ENCODE measurements around the gene MSH6.

DNA sequence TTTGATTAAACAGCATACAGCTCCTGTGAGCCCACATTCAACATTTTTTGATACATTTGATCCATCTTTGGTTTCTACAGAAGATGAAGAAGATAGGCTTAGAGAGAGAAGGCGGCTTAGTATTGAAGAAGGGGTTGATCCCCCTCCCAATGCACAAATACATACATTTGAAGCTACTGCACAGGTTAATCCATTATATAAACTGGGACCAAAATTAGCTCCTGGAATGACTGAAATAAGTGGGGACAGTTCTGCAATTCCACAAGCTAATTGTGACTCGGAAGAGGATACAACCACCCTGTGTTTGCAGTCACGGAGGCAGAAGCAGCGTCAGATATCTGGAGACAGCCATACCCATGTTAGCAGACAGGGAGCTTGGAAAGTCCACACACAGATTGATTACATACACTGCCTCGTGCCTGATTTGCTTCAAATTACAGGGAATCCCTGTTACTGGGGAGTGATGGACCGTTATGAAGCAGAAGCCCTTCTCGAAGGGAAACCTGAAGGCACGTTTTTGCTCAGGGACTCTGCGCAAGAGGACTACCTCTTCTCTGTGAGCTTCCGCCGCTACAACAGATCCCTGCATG lies 60.2 kb downstream of the SOCS5 start:
- PRO-cap, result no peak

DNA sequence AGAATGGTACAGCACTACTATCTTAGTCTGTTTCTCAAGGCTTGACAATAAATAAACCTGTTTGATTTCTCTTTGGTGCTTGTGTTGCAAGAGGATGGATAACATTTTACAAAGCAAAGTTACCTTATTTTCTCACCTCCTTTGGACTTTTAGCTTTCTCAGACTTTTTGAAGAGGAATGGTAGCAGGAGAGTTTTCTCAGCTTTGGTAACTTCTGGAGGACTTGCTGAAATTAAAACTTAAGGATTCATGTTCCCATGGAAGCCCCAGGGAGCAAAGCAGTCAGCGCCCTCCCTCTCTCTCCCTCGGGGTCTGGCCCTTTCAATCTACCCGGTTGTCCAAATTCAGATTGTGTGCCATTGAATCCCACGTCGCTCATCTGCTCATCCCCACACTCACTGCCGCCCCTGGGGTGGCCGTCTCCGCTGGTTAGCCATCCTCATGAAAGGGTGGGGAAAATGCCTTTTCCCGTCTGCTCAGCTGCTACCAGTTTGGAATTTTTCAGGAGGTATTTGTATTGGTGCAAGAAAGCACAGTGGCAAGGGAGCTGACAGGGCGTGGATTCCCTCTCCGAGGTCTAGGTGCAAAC lies 27.2 kb downstream of the MCFD2 start:
- PRO-cap, result no peak

DNA sequence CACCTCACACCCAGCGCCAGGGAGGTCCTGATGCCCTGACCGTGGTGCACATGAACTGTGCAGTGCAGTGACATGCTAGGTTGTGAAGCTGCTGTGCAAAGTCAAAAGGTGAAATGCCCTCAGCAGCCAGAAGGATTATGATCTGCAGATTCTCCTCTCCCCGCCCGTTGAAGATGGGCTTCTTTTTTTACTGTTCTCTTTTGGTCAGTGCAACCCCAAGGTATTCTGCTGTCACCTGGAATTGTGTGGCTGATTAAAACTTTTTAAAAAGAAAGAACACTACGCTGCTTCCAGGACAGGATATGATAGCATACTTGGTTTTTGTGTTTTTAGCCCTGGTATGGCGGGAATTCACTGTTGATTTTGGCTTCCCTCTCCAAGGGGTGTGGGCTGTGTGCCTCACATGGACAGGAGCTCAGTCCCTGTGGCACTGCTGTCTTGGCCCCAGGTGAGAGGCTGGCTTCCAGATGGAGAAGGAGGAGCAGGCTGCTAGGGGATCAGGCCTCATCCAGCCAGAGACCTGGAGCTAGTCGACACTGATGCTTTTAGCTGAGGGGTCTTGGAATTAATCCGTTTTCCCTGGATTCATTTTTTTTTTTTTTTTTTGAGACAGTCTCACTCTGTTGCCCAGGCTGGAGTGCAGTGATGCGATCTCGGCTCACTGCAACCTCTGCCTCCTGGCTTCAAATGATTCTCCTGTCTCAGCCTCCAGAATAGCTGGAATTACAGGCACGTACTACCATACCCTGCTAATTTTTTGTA lies 24.1 kb downstream of the TTC7A start:
- PRO-cap, result no peak

DNA sequence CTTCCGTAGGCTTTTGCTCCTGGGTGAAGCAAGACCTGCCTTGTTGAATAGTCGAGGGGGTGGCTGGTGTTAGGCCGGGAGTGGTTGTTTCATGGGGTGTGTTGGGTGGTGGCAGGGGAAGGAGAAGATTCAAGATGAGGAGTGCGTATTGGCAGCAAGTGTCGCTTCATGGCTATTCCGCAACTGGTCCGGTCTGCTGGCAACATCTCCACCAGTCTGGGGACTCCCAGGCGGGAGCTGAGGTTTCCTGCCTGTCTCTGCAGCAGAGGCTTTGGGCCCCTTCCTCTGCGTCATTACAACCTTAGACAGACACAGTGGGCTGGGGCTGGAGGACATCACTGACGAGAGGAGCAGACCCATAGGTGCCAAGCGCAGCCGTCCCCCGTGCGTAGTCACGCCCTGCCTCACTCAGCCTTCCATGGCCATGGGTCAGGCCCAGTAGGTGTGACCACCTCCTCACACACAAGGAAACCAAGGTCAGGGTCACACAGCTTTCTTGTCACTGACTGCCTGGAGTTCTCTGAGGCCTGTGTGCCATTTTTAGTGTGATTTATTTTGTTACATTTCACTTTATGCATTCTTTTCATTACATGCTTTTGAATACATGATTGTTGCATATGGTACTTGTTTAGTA lies 38.6 kb downstream of the TTC7A start:
- PRO-cap, result no peak

DNA sequence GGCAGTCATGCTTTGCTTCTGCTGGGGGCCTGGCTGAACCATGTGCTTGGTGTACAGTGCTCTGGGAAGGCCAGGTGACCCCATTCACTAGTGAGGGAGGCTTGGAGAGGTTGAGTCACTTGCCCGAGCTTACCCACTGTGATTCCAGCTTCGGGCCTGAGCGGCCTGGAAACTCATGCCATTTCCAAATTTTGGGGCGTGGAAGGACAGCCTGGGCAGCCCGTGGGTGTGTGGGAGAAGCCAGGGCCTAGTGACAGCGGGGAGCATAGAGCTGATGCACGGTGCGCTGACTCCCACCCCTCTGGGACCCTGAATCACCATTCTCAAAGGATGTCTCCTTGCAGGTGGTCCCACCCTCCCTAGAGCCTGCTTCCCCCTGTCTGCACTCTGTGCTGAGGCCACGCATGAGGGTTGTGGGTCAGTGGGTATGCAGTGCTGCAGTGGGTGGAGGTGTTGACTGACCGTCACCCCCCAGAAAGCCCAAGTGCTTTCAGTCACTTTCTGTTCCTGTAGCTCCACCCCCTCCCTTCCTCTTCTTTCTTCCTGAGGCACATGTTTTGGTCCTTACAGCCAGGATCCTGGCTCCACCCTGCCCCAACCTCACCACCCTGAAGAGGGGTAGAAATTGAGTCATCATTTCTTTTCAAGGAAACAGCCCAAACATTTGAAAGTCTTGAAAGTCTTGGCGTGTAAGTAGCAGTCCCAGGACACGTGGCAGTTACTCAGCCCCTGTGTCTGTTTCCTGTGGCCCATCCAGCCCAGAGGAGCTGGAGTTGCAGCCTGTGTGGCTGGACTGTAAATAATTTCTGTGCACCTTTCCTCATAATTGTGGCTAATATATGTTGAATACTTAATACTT lies 43.9 kb downstream of the TTC7A start:
- PRO-cap, result no peak

DNA sequence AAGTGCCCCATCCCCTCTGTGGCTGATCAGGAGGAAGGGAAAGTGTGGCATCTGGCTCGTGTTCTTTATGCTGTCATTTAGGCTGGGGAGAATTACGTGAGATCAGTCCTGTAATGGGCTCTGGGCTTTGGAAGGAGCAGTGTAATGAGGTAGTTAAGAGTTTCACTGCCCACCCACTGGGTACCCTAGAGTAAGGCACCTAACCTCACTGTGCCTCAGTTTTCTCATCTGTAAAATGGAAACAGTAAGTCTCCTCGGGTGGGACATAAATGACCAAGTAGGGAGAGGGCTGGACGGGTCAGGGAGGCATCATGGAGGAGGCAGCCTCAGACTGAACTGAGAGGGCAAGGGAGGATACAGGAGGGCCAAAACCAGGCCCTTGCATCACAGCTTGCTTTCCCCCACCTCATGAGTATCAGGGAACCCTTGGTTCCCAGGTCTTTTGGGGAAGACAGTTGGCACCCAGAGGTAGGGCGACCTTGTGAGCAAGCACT lies 71.9 kb downstream of the TTC7A start:
- PRO-cap, result no peak

DNA sequence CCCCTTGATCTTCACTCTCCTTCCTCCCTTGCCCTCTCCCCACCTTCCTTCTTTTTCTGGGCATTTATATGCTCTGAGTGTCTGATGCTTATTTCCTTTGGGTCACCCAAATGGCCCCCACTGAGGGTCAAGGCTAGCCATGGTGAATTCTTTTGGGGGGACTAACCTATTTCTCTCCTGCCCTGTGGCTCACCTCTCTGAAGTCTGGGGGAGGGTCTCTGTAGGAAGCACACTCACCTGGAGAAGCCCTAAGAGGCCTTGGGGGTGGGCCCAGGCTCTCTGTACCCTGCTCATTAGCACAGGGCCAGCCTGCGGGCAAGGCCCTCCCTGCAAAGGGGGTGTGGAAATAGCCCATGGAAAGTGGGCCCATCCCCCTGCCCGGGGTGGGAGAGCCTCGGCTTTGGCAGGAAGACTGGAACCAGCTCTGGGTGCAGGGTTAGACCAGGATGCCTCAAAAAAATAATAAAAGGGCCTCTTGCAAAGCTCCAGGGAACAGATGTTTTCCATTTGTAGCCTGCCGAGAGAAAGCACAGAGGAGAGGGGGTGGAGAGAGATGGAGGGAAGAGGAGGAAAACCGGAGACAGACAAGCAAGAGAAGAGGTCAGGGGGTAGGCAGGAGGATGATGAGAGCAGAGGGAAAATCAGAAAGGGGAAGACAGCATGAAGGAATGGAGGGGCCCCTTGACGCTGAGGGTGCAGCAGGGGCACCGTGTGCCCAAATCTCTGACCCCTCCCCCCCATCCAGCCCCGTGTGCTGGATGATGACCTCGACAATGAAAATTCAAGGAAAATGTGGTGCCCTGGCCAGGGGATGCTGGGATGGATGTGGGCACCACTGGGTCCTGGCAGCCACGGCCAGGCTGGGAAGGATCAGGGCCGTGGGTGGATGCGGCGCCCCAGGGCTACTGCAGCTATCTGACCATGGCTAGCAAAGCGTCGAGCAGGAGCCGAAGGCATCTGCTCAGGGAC lies 98.6 kb downstream of the STPG4 start:
- PRO-cap, result no peak

DNA sequence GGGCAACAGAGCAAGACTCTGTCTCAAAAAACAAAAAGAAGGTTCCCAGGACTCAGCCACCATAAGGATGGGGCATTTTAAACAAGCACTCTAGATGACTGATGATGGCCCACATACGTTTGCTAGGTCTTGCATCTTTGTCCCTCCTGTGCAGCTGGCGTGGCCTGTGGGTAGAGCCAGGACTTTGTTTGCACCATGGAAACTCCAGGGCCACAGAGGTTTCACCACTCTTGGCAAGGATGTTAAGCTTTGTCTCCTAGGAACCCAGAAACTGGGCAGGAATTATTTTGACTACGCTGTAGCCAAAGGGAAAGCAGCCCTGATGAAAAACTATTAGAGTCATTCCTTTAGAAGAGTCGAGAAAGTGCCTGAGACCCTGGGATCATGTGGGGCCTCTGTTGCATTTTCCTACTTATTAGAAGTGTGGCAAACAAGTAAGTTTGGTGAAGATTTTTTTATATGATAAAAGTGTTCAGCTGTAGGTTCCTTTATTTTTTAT lies 54.2 kb upstream of the CALM2 start:
- PRO-cap, result no peak

- PRO-cap, result no peak
These were observed 68.5 kb upstream of the EPCAM start for GRCh38 chr2:47300647-47301049.

GRCh38 chr2:47345882-47346197 lies 23.3 kb upstream of the EPCAM start:
- PRO-cap, result no peak

DNA sequence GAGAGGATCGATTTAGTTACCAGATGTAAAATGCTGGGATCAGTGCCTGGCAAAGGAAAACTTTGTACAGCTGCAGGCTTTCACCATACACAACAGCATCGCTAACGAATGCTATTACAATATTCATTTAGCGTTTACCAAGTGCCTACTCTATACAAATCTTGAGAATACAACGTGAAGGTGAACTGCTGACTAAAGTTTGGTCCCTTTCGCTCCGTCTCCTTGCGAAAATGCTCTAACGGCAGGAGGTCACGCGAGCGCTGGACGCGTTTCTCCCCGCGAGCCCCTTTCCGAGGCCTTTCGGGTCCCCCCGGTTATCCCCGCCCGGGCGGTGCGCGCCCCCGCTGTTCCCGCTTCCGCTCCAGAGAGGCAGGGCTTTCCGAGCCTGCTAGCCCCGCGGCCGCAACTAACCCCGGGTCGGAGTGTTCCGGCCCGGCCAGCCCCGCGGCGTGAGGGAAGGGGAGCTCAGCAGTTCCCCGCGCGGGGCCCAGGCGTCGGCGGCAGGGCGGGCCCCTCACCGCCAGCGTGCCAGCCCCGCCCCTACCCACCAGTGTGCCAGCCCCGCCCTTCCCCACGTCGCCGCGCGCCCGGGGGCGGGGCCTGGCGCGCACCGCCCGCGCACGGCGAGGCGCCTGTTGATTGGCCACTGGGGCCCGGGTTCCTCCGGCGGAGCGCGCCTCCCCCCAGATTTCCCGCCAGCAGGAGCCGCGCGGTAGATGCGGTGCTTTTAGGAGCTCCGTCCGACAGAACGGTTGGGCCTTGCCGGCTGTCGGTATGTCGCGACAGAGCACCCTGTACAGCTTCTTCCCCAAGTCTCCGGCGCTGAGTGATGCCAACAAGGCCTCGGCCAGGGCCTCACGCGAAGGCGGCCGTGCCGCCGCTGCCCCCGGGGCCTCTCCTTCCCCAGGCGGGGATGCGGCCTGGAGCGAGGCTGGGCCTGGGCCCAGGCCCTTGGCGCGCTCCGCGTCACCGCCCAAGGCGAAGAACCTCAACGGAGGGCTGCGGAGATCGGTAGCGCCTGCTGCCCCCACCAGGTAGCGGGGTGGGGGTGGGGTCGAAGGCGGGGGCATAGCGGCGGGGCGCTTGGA lies at the start of gene MSH6:
Gene MSH6, plus strand, starts transcription at position 686 of the 1,088 bp plus-strand sequence.
- PRO-cap, result bidirectional peak, plus-strand start at position 57 of the sequence, minus-strand start outside the sequence; bidirectional peak, plus-strand start at position 686 of the sequence, minus-strand start at position 489 of the sequence

- PRO-cap, result no peak
These were observed 27.9 kb downstream of the MSH6 start for GRCh38 chr2:47810716-47811335.

DNA sequence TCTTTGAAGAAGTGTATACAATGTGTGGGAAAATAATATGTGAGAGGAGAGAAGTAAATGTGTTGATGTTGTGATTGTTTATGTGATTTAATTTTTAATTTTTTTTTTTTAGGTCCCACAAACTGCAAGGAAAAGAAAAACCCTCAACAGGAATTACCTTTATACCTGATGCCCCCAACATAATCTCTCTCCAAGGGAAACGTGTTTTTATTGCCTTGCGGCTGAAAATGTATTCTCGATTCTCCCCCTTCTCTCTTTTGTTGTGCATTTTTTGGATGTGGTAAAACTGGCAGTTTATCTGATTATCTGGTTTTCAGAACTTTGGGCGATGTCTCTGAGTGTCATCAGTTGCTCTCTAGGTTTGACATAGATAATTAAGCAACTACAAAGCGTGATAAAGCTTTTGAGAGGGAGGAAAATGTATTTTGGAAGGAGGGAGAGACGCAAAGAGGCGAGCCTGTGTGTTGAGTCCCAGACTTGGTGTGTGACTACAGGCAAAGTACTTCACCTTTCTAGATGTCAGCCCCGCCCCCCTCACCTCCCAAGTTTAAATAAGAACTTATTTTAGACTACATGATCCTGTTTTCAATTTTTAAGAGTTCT lies 1.0 kb upstream of the FBXO11 start:
- PRO-cap, result unidirectional peak, minus-strand start at position 486 of the sequence

DNA sequence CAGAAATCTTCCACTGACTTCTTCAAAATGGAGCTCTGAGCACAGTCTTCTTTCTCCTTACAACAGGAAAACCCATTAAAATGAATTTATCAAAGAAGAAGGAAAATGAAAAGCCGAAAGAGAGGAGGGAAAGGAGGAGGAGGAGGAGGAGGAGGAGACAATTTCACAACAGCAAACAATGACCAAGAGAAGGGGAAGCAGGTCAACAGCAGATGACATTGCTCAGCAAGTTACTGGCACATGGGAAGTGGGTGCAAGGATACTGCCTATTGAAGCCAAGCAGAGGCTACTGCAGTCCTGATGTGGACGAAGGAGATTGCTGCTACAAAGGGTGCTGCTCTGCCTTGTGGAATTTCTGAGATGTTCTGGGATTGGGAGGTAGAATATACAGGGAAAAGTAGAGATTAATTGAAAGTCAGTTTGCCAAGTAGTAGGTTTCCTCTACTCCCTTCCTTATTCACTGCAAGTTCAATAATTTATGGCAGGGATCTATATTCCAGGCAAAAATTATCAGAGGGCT lies 139.9 kb upstream of the FOXN2 start:
- PRO-cap, result no peak

GRCh38 chr2:48253335-48253663 lies 61.2 kb upstream of the FOXN2 start:
- PRO-cap, result no peak

DNA sequence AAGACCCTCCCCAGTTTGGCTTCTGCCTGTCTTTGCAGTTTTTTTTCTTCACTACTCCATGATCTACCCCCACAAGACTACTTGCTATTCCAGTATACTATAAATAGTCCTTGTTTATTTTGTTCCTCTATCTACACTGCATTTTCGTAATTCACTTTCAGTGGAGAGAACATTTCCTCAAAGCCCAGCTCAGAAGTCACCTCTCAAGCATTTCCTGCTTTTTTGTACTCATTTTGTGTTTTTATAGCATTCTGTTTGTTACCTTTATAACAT lies 38.6 kb downstream of the FOXN2 start:
- PRO-cap, result no peak

DNA sequence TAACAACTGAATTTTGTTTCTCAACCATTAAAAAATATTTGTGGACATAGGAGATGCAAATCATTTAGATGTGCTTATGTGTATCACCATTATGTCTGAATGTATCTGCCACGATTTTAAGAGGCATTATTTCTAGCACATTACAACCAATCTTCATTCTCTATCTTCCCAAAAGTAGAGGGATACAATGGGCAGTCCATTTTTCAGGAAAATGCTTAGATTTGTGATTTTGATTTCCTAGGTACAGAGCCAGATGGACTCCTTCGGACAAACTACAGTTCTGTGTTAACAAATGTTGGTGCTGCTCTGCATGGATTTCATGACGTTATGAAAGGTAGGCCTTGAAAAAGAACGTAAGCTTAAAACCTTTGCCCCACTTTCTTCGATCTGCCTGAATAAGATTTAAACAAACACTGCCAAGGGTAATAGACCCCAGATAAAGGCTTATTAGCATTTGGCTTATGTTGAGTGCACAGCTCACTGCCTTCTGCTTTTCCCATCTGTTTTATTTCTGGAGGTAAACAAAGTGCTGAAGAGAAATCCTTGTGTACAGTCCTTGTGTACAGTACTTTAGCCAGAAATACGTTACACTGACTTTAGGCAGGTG lies 39.2 kb downstream of the PPP1R21 start:
- PRO-cap, result unidirectional peak, minus-strand start at position 282 of the sequence; bidirectional peak, plus-strand start at position 453 of the sequence, minus-strand start at position 282 of the sequence; unidirectional peak, minus-strand start at position 329 of the sequence

- PRO-cap, result no peak
These were observed 134.0 kb upstream of the FSHR start for GRCh38 chr2:49288107-49288900.

- PRO-cap, result no peak
These were observed 617.0 kb upstream of the NRXN1 start for GRCh38 chr2:51648961-51649246.

DNA sequence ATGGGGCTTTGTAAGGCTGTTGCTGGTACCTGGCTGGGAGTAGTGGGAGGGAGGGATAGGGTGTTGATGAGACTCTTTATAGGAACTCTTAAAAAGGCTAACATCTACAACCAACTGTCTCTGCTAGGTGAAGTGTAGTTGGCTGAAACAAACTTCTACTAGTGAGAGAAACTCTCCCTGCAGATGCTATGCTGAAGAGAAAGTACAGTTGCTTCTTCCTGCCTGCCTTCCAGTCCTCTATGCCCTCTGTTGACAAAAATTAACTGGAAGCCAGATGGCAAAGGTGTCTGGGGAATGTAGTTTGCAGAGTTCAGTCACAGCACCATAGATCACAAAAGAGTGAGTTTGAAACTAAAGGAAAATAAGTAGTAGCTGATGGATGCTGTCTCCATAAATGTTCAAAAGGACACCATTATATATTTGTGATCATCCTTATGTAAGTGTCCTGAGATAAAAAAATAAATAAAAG lies 958.7 kb upstream of the NRXN1 start:
- PRO-cap, result no peak

Measured in left lobe of liver (tissue), 1 donor.